Measurements from ENCODE around the genes ACTL9, ZNF317, ZNF562, P2RY11 and S1PR2.

DNA sequence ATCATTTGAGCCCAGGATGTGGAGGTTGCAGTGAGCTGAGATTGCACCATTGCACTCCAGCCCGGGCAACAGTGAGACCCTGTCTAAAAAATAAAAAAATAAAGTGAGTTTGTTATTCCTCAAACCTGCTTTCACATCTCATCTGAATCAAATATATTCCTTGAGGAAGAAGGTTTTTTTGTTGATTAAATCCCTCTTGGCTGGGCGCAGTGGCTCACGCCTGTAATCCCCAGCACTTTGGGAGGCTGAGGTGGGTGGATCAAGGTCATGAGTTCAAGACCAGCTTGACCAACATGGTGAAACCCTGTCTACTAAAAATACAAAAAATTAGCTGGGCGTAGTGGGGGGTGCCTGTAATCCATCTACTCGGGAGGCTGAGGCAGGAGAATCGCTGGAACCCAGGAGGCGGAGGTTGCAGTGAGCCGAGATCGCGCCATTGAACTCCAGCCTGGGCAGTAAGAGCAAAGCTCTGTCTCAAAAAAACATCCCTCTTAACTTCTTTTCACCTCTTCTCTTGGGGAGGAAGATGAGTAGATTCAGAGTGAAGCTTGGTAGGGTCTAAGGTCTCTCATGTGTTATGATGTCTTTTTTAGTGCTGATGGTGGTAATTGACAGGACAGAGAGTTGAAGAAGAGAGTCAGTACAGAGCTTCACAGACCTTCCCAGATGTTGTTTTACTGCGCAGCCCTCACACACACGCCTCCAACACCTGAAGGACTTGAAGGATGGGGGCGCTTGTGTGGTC lies 19.6 kb downstream of the HNRNPM start:
- PRO-cap, result no peak

GRCh38 chr19:8465073-8465536 lies 20.3 kb downstream of the HNRNPM start:
- PRO-cap, result no peak

- PRO-cap, result no peak
These were observed 11.9 kb downstream of the PRAM1 start for GRCh38 chr19:8490231-8491296.

DNA sequence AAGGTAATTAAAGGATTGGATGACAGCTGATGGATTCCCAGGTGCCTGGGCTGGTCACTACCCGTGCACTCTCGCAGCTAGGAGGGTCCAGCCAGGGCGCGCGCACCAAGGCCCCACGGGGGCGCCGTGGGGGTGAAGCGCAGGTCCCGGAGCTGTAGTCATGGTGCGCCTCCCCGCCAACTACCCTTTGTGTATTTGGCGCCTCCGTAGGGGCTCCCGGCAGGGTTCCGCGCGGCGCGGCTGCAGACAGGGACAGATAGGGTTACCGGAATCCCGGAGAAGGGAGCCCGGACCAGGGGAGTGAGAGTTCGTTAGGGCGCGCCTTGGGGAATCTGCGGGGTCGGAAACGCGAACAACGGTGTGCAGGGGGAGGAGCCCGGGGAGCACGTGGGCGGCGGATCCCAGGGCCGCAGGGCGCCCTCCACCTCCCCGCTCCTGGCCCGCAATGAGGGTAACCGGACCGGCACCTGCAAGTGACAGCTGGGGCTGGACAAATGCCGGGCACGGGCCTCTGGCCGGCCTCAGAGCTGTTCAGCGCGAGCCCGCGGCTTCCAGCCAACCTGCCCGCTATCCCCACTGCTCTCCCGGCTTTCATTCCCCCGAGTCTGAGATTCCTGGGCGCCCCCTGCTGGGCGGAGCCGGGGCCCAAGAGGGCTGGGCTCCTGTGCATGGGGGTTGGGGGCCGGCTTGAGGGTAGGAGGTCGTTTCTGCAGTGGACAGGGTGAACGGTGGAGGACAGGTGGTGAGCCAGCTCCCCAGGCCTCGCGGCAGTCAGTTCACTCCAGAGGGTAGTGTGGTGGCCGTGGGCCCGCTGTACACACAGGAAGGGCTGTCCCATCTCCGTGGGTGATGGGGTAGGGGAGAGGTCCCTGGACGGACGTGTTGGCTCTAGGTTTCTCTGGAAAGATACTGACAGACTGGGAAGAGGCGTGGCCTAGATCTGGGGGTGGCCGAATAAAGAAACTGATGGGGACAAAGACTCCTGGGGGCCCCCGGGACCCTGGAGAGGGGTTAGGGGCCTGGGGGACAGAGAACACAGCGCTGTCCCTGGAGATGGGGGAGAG lies 3.6 kb upstream of the PRAM1 start:
- PRO-cap, result bidirectional peak, plus-strand start at position 388 of the sequence, minus-strand start at position 302 of the sequence

DNA sequence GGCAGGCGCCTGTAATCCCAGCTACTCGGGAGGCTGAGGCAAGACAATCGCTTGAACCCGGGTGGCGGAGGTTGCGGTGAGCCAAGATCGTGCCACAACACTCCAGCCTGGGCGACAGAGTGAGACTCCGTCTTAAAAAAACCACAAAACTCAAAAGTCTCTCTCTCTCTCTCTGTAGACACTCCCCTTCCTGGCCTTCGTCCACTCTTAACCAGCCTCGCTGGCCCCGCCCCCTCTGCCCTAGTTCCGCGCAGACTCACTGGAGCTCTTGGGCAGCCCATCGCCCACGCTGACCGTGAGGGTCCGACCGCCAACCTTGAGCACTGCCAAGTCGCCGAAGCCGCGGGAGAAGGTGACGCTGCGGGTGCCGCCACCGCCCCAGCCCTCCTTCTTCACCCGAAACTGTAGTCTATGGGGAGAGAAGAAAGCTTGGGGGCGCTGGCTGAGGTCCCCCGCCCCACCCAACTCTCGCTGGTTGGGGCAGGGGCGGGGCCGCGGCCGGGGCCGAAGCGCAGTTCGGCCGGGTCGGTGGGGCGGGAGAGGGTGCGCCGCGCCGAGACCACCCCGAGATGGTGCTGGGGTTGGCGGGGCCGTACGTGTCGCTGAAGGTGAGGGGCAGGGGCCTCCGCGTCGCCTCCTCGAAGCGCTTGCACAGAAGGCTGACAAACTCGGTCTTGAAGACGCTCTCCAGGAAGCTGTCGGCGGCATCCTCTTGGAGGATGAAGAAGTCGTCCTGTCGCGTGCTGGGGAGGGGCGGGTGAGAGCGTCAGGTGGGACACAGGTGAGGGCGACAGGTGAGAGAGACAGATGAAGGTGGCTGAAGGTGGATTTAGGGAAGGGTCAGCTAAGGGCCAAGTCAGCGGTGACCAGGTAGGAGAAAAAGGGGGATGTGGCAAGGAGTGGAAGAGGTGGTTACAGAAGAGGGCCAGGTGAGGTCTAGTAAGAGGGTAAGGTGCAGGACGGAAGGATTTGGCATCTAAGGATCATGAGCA lies 12.5 kb upstream of the ZNF414 start:
- PRO-cap, result bidirectional peak, plus-strand start at position 253 of the sequence, minus-strand start at position 209 of the sequence

GRCh38 chr19:8576169-8577122 lies 796 bp downstream of the MYO1F start:
- PRO-cap, result bidirectional peak, plus-strand start at chr19:8576948, minus-strand start at chr19:8576804

DNA sequence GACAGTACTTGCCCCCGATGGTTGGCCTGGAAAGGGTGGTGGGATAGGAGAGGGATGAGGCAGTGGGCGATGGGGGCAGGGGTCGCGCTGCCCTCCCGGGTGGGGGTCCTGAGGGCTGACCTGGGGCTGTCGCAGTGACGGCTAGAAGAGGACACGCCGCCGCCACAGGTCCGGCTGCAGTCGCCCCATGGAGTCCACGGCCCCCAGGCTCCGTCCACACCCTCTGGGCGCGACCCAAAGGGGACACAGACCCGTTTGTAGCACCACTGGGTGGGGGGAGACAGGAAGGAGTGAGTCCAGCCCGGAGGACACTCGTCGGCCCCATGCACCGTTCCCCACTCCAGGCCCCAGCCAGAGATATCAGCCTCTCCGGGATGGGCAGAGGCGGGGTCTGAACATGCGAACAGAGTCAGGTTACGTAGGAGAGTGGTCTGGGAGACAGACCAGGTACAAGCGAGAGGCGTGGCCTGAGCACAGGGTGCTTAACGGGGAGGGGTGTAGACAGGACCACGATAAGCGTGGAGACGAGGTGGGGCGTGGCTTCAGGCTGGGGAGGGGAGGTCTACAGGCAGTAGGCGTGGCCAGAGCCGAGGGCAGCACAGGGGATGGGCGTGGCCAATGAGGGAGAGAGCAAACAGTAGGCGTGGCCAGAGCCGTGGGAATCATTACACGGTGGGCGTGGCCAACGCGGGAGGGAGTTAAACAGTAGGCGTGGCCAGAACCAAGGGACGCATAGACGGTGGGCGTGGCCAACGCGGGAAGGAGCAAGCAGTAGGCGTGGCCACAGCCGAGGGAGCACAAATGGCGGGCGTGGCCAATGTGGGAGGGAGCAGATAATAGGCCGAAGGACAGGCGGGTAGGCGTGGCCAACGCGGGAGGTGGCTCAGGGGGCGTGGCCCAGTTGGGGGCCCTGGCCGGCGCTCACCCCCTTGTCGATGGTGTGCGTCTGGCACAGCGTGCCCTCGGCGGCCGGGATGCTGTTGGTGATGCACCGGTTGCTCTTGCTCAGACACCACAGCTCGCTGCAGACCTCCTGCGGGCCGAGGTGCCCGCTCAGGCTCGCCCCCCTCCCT lies 14.9 kb upstream of the MYO1F start:
- PRO-cap, result no peak

GRCh38 chr19:8641208-8641429 lies 10.7 kb downstream of the NFILZ start:
- PRO-cap, result unidirectional peak, plus-strand start at chr19:8641311

DNA sequence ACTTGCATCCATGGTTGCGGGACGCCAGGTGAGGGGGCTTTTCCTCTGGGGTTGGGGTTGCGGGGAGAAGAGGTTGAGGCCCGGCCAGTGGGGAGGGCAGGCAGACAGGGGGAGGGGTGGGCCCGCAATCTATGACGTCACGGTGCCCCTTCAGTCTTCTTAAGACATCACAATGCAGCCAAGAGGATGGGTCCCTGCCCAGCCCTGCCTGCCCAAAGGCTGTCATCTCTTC lies at the start of gene ACTL9:
Gene ACTL9, minus strand, starts transcription at position 106 of the 232 bp plus-strand sequence.
- PRO-cap, result no peak

DNA sequence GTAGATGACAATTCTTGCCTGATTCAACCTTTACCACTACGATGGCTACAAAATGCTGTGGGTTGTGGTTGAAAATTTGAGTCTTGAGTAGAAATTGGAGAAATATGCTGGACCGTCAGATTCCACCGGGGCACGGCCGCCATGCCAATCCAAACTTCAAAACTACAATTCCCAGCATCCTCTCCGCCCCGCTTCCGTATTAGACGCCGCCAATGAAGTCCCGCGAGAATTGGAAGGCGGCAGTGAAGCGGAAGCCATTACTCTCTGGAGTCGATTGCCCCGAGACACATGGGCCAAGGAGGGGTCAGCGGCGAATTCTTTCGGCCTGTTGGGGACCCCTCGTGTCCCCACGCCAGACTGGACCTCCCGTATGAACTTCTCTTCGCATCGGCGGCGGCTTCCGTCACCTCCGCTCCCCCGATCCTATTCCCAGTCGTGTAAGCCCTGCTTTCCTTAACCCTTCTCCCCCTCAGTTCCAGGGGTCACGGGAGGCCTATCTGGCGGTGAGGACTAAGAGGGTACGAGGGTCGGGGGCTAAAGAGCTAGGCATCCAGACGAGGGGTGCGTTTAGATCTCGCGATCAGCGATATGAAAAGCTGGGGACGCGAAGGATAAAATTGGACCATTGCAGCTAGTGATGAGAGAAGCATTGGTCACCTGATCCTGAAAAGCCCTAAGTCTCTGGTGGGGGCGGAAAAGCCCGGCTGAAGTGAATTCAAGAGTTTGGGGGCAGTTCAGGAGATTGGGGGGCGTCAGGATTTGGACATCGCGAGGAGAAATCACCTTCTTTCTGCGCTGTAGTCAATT lies at the start of gene ZNF317:
Gene ZNF317, plus strand, starts transcription at position 242 of the 807 bp plus-strand sequence.
- PRO-cap, result bidirectional peak, plus-strand start at position 242 of the sequence, minus-strand start at position 143 of the sequence

- PRO-cap, result no peak
These were observed 4.9 kb downstream of the ZNF266 start for GRCh38 chr19:9430421-9430997.

DNA sequence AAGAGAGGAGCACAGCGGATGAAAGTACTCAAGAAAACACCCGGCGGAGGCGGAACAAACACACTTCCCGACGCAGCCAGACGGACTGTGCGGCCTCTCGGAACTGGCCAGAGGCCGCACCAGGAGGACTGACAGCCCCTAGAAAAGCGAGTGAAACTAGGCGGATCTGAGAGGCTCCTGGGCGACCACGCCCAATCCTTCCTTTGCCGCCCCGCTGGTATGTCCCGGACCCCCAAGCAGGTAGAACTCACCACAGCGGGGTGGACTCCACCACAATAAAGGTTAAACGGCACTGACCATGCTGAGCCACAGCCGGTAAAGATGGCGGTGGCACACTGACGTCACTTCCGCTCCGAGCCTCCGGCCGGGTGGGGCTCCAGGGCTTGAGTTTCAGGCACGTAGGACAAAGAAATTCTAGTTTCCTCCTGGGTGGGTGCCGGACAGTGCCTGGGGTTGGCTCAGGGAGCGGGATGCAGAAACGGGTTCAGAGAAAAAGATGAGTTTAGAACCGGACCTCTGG lies at the start of gene ZNF562:
Gene ZNF562, minus strand, starts transcription at position 337 of the 520 bp plus-strand sequence.
- PRO-cap, result bidirectional peak, plus-strand start at position 79 of the sequence, minus-strand start at position 105 of the sequence; bidirectional peak, plus-strand start at position 417 of the sequence, minus-strand start at position 277 of the sequence

GRCh38 chr19:9862840-9863368 lies 27.8 kb downstream of the PIN1 start:
- PRO-cap, result no peak

- PRO-cap, result unidirectional peak, minus-strand start at chr19:10009344
These were observed 1.1 kb downstream of the COL5A3 start for GRCh38 chr19:10009262-10009541.

DNA sequence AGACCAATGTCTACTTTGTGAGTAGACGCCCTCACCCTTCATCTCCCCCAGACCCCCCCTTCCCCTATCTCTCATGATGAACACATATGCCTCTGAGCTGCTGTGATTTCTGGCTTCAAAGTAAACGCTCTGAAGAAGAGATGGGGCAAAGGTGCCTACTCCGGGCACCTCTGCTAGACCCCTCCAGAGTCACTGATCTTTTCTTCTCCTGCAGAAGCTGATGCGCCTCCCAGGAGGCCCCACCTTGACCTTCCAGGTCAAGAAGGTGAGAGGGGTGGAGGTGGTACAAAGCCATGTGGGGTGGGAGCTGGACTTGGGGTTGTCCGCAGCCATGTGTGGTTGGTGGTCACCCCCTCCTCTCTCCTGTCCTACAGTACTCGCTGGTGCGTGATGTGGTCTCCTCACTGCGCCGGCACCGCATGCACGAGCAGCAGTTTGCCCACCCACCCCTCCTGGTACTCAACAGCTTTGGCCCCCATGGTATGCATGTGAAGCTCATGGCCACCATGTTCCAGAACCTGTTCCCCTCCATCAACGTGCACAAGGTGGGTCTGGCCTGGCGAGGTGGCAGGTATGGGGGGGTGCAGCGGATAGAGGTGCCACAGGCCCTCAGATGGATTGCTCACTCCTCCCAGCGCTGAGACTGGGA lies 1.6 kb downstream of the PPAN start:
- PRO-cap, result no peak

GRCh38 chr19:10111105-10111800 lies at the start of gene P2RY11:
P2RY11 (plus strand) TSS chr19:10111693.
- PRO-cap, result unidirectional peak, plus-strand start at chr19:10111561

- PRO-cap, result no peak
These were observed 1.0 kb upstream of the EIF3G start for GRCh38 chr19:10120617-10121203.

DNA sequence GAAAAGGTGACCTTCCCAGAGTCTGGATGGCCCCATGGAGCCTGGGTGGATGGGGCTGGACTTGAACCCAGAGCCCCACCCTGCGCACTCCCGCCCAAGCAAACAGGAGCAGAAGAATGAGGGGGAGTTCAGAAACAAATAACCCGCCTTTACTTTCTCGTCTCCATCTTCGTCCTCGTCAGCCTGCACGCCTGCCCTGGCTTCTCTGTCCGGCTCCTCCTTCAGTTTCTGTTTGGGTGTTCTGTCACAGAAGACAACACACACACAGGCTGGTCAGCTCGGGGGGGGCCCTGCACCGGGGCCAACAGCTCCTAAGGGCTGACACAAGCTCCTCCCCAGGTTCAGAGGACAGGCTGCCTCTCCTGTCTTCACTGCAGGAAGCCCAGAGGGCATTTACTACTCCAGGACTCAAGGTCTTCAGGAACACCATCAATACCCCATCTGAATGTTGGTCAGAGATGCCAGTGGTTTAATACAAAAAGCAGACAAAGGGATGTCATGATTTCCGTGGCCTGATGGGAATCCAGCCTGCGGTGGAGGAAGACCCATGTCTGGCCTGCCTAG lies 28.2 kb downstream of the DNMT1 start:
- PRO-cap, result no peak

DNA sequence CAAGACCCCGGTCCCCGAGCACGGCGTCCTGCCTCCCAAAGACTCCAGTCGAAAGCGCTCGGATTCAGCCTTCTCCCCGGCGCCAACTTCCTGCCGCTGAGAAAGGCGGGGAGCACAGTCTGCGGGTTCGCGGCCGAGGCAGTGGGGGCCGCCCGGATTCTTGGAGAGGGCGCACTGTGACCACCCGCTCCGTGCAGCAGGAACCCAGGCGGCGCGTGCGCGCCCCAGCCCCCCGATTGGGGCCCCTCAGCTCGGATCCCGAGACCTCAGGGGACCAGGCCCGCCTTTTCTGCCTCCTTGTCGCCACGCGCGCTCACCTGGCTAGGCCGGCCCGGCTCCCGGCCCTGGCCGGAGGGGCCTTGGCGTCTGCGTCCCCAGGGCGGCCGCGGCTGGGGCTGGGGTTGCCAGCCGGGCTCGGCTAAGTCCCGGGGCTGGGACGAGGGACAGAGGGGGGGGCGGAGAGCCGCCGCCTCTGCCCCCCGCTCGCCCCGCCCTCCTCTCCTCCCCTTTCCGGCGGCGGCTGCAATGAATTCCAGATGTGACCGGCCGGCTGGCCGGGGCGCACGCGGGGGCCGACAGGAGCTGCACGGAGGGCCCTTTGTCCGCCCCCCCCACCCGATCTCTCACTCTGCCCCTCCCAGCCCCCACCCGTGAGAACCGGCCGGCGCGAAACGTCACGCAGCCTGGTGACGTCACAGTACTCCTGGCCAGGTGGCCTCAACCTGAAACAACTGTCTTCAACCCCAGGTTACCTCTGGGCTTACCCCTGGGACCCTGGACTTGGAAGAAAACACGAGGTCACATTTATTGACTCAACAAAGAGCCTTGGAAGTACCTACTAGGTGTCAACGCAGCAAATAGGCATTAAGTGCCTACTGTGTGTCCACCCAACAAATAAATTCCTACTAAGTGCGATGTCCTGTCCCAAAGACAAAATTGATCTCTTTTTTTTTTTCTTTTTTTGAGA lies at the start of gene S1PR2:
Gene S1PR2, minus strand, starts transcription at position 445 of the 967 bp plus-strand sequence.
- PRO-cap, result bidirectional peak, plus-strand start at position 535 of the sequence, minus-strand start at position 397 of the sequence; unidirectional peak, minus-strand start at position 625 of the sequence

- PRO-cap, result no peak
These were observed 9.3 kb upstream of the MRPL4 start for GRCh38 chr19:10242687-10243200.

Measured in sciatic nerve (tissue), 1 donor.